Heart left ventricle (tissue), 7 donors: ENCODE data around the genes FRS3, CCND3 and PRPH2.

GRCh38 chr6:41489440-41489906 lies 56.7 kb upstream of the FOXP4 start:
- PRO-cap, 6 experiments = no peak in any of the 6 experiments
- RAMPAGE, long total RNA, 2 experiments = no peak in any of the 2 experiments
- RRBS = no CpG with 5 or more reads among the region's 12 CpGs

DNA sequence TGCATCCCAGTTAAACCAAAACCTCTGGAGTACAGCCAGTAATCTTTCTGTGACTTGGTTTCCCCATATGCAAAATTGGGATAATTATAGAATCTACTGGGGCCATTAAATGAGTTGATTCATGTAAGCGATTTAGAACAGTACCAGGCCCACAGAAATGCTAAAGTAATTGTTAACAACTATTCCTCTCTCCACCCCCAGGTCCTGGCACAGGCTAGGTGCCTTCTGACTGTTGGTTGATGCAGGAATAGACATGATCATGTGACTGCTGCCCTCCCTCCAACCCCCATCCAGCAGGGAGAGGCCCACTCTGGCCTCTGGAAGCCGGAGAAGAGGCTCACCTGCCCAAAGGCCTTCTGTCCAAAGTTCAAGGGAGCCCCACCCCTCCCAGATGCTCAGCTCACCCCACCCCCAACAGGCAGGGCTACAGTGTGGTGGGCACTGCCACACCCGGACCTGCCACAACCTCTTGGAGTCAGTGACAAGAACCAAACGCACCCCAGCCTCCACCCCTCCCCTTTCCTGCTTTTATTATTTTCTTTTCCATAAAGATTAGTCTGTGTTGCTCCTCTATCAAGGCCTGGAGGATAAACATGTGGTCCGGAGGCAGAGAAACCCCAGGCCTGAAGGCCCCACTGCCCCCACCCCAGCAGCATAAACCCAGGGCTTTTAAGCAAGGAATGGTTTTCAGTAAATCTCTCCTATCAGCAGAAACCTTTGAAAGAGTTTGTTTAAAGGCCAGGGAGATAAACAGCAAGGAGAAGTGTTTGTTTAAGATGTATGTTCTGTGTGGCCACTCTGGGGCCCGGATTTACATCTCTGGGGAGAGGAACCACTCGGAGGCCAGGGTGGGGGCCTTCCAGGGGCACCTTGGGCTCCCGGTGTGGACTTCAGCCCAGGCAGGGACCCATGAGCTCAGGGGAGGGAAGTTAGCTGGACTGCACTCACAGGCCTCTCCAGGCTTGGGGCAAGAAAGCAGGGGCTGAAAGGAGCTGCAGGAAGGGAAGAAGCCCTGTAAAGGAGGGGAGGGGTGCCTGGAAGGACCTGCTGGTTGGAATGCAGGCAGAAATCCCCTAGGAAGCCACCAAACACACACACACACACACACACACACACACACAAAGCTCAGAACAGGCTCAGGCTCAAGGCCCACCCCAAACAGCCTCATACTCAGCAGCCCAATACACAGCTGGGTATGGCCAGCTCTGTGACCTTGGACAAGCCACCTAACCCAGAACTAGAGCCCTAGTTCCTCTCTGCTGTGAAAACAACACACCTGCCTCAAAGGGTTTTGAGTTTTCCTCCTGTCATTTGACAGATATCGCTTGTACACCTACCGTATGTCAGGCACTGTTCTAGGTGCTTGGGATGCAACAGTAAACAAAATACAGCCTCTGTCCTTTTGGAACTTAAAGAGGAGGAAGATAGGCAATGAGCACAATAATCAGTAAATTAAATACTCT lies 26.5 kb upstream of the FOXP4 start:
- PRO-cap, 6 experiments = no peak in any of the 6 experiments
- RAMPAGE, long total RNA, 2 experiments = no peak in any of the 2 experiments
- RRBS = 43% methylated on average over 5 of the region's 10 CpGs

DNA sequence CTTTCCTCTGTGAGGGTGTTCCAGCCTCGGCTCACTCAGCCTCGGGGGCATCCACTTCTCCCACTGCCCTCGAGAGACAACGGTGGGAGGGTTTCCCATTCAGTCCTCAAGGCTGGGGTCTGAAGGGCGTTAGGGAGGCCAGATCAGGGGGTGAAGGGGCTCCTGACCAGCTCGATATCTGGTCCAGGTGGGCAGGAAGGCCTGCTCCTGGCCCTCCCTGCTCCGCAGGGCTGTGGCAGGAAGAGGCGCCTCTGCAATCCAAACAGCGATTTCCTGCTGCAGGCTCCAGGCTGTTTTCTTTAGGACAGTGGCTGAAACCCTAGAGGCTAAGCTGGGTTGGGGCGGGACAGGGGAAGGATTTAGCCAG lies 17.5 kb downstream of the MDFI start:
- PRO-cap, 6 experiments = peak in 2 of 6 experiments; most common minus-strand start position 234 of the sequence (in 1)
- RAMPAGE, long total RNA, 2 experiments = no peak in any of the 2 experiments
- RRBS = no CpG with 5 or more reads among the region's 10 CpGs

DNA sequence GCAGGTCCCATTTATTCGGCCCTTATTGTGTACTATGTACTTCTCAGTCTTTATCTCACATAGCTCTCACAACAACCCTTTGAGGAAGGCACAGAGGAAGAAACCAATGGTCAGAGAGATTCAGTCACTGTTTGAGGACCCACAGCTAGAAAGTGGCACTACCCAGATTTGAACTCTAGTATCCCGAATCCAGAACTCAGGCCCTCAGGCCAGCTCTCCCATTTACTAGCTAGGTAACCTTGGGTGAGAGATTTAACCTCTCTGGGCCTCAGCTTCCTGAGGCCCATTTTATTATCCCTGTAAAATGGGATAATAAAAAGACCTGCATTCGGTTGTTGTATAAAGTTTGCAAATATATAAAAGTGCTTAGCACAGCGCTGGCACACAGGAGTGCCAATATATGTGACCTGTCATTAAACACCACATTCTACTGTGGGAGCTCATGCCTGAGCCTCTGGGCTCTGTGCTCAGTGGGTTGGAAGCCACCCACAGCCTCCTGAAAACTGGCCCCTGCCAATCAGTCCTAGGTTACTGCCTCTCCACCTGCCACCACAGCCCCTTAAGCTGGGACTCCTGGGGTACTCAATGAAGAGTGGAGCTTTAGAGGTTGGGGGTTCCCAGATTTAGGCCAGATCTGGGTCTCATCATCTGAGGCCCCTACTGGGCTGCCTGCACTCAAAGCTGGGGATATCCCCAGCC lies 15.6 kb downstream of the TFEB start:
- PRO-cap, 6 experiments = no peak in any of the 6 experiments
- RAMPAGE, long total RNA, 2 experiments = no peak in any of the 2 experiments
- RRBS = no CpG with 5 or more reads among the region's 4 CpGs

DNA sequence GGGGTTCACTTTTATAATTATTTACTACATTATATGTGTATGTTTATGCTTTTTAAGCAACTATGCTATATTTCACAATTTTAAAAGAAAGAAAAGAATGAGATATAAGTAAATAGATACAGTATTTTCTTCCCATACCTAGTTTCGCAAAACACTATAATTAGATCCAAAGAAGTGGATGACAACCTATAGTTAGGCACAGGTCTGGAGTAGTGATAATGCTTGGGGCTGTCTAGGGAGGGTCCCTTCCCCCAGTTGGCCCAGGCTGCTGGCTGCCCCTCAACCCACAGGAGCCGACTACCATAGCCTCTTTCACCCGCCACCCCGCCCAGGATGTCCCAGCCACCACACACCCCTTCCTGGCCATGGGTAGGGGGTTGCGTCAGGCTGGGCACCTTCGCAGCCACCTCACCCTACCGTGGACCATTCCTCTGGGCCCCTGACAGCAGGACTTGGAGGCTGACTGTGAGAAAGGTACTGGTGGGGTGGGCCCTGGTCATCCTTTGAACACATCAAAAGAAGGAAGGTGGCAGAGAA lies 8.6 kb downstream of the TFEB start:
- PRO-cap, 6 experiments = no peak in any of the 6 experiments
- RAMPAGE, long total RNA, 2 experiments = no peak in any of the 2 experiments
- RRBS = no CpG with 5 or more reads among the region's 7 CpGs

- PRO-cap, 6 experiments = peak in 6 of 6 experiments; most common plus-strand start chr6:41780151 (in 6); most common minus-strand start chr6:41779907 (in 4)
- RAMPAGE, long total RNA, 2 experiments = no peak in any of the 2 experiments
- RRBS = 2% methylated on average over 38 of the region's 83 CpGs
These were observed at the start of gene FRS3 for GRCh38 chr6:41779469-41780317. TSS of gene FRS3 (minus strand) at chr6:41779900.

GRCh38 chr6:41936023-41937029 lies 5.3 kb downstream of the CCND3 start:
- PRO-cap, 6 experiments = no peak in any of the 6 experiments
- RAMPAGE, long total RNA, 2 experiments = no peak in any of the 2 experiments
- RRBS = no CpG with 5 or more reads among the region's 11 CpGs

GRCh38 chr6:41940000-41940170 lies 1.7 kb downstream of the CCND3 start:
- PRO-cap, 6 experiments = no peak in any of the 6 experiments
- RAMPAGE, long total RNA, 2 experiments = no peak in any of the 2 experiments
- RRBS = no CpG with 5 or more reads among the region's 1 CpG

DNA sequence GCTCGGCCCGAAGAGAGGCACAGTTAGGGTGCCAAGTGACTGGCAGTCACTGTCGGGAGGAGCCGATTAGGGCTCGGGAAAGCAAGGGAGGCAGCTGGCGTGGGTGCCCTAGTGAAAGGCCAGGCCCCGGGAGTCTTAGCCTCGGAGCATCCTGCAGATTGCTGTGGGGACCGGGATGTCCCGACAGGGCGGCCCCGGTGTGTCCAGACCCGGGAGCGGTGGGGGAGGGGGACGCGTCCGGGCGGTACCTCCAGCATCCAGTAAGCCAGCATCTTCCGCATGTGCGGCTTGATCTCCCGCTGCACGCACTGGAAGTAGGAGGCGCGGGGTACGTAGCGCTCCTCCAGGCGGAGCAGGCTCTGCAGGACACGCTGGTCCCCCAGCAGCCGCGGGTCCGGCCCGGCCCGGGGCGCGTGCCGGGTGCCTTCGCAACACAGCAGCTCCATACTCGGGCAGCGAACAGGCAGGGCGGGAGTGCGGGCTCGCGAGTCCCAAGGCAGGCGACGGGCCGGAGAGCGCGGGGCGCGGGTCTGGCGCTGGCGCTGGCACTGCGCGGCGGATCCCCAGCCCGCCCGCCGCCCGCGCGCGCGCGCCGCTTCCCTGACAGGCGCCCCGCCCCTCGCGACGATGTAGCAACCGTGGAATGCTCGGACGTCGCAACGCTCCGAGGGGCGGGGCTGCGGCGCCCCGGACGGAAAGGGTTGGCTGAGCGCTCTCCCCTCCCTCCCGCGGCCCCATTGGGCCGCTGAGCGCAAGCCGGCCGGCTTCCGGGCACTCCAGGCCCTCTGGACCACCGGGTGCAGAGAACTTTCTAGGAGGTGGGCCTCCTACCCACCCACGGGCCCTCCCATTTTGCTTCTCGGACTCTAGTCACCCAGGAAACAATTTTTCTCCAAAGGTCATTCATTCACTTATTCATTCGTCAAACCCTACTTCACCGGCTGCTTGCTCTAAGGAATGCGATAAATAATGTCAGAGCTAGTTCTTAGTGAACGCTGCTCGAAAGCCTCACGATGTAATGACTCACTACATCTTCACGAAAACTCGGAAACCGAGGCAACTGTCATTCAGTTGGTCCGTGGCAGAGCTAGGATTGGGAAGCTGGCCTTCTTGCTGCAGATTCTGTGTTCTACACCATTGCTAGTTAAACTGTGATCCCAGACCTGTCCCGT lies at the start of gene CCND3:
CCND3 (minus strand) TSS at position 605 of the 1,172 bp plus-strand sequence.
- PRO-cap, 6 experiments = peak in 6 of 6 experiments; most common plus-strand start position 766 of the sequence (in 5); most common minus-strand start position 602 of the sequence (in 4)
- RAMPAGE, long total RNA, 2 experiments = no peak in any of the 2 experiments
- RRBS = under 1% methylated on average over 22 of the region's 103 CpGs

DNA sequence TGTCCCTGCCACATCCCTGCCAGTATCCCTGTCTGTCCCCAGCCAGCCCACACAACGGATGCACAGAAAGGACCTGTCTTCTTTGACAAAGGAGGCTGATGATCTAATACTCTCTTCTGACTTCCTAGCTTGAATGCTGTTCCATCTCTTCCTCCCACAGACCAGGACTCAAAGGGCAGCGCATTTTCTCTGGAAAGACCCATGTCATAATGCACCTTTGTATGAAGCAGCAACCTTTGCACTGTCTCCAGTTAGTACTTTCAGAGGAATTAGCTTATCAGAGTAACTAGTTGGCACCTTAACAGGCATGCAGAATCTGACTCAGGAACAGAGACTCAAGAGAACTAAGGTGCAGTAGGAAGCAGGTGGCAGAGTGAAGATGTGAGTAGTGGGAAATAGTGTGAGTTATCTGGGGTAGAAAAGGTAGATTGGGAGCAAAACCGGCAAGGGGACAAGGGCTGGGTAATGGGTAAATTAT lies 53.2 kb upstream of the TAF8 start:
- PRO-cap, 6 experiments = no peak in any of the 6 experiments
- RAMPAGE, long total RNA, 2 experiments = no peak in any of the 2 experiments
- RRBS = no CpG with 5 or more reads among the region's 3 CpGs

DNA sequence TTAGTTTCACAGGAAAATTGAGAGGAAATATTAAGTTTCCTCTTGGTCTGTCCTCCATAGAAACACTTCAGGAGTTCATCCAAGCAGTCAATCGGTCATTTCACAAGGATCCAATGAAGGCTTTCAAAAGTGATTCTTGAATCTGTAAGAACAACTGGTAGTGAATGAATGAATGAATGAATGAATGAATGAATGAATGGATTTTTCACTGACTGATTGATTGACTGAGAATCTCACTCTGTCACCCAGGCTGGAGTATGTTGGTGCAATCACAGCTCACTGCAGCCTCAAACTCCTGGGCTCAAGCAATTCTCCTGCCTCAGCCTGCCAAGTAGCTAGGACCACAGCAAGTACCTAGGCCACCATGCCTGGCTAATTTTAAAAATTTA lies 39.4 kb upstream of the TAF8 start:
- PRO-cap, 6 experiments = no peak in any of the 6 experiments
- RAMPAGE, long total RNA, 2 experiments = no peak in any of the 2 experiments
- RRBS = no CpG with 5 or more reads among the region's 1 CpG

GRCh38 chr6:42140767-42142060 lies 1.2 kb downstream of the C6orf132 start:
- PRO-cap, 6 experiments = no peak in any of the 6 experiments
- RAMPAGE, long total RNA, 2 experiments = no peak in any of the 2 experiments
- RRBS = no CpG with 5 or more reads among the region's 20 CpGs

- PRO-cap, 6 experiments = no peak in any of the 6 experiments
- RAMPAGE, long total RNA, 2 experiments = no peak in any of the 2 experiments
- RRBS = no CpG with 5 or more reads among the region's 3 CpGs
These were observed 5.3 kb upstream of the GUCA1B start for GRCh38 chr6:42199924-42200558.

DNA sequence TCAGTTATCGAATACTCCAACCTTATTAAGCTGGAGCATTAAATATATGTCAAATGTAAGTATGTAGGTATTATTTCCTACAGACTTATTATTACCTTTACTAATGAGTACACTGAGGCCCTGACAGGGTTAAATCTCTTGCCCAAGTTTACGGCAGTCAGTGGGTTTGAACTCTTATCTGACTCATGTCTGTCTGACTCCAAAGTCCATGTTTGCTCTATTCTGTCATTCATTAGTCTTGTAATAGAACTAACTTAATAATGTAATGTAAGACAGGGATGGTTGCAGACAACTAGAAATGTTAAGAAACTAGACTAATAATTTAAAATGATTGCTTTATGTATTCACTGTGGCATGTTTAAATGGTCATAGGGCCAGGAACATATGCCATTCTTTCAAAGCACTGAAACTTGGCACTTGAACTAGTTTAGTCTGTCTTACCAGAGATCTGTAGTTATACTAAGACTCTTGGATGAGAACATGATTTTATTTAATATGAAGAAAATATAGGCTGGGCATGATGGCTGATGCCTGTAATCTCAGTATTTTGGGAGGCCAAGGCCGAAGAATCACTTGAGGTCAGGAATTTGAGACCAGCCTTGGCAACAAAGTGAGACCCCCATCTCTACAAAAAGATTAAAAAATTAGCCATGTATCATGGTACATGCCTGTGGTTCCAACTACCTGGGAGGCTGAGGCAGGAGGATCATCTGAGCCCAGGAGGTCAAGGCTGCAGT lies 9.7 kb upstream of the GUCA1B start:
- PRO-cap, 6 experiments = no peak in any of the 6 experiments
- RAMPAGE, long total RNA, 2 experiments = no peak in any of the 2 experiments
- RRBS = no CpG with 5 or more reads among the region's 3 CpGs

GRCh38 chr6:42251906-42252273 lies 34.2 kb upstream of the MRPS10 start:
- PRO-cap, 6 experiments = peak in 1 of 6 experiments; most common plus-strand start chr6:42252040 (in 1)
- RAMPAGE, long total RNA, 2 experiments = no peak in any of the 2 experiments
- RRBS = no CpG with 5 or more reads among the region's 5 CpGs

DNA sequence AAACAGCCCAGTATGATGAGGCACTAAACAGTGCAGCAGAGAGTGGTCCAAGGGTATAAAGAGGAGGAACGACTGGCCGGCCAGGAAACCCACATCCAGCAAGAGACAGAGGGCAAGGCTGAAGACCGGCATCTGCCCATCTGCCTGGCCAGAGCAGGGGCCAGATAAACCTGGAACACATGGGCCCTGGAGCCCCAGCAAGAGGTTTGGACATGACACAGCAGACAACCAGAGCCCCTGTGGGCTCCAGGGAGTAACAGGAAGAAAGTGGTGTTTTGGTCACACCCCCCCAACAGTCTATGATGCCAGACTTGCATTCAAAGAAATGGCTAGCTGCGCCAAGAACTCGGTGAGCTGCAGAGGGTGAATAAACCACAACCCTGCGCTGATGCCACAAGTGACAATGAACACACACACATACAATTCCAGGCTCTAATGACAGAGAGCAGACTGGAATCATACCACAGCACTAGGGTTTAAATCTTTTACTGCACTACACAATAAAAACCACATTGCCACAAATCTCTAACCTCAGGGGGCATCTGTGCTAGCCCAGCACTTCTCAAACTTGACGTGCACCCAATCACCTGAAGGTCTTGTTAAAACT lies 34.1 kb downstream of the TRERF1 start:
- PRO-cap, 6 experiments = no peak in any of the 6 experiments
- RAMPAGE, long total RNA, 2 experiments = no peak in any of the 2 experiments
- RRBS = no CpG with 5 or more reads among the region's 7 CpGs

- PRO-cap, 6 experiments = no peak in any of the 6 experiments
- RAMPAGE, long total RNA, 2 experiments = no peak in any of the 2 experiments
- RRBS = no CpG with 5 or more reads among the region's 10 CpGs
These were observed 10.8 kb downstream of the TRERF1 start for GRCh38 chr6:42440726-42441456.

DNA sequence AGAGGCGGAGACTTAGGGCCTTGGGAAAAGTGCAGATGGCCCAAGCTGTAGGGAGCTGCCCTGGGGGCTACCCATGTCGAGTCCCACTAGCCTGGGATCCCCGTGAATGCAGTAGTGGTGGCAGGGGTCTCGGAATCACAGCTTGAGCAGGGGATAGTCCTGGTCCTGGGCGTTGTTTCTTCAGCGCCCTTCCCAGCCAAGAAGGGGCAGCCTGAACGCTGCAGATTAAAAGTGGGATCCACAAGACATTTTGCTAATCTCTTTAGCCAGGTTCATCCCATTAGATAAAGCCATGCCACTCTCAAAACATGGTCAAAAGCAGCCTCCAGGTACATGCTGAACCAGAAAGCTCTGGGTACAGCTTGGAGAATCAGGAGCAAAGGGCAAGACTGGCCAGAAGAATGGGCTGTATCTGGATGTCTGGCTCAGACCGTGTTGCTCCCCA lies at the start of gene PRPH2:
PRPH2 (minus strand) TSS at position 198 of the 445 bp plus-strand sequence.
- PRO-cap, 6 experiments = no peak in any of the 6 experiments
- RAMPAGE, long total RNA, 2 experiments = no peak in any of the 2 experiments
- RRBS = no CpG with 5 or more reads among the region's 8 CpGs

DNA sequence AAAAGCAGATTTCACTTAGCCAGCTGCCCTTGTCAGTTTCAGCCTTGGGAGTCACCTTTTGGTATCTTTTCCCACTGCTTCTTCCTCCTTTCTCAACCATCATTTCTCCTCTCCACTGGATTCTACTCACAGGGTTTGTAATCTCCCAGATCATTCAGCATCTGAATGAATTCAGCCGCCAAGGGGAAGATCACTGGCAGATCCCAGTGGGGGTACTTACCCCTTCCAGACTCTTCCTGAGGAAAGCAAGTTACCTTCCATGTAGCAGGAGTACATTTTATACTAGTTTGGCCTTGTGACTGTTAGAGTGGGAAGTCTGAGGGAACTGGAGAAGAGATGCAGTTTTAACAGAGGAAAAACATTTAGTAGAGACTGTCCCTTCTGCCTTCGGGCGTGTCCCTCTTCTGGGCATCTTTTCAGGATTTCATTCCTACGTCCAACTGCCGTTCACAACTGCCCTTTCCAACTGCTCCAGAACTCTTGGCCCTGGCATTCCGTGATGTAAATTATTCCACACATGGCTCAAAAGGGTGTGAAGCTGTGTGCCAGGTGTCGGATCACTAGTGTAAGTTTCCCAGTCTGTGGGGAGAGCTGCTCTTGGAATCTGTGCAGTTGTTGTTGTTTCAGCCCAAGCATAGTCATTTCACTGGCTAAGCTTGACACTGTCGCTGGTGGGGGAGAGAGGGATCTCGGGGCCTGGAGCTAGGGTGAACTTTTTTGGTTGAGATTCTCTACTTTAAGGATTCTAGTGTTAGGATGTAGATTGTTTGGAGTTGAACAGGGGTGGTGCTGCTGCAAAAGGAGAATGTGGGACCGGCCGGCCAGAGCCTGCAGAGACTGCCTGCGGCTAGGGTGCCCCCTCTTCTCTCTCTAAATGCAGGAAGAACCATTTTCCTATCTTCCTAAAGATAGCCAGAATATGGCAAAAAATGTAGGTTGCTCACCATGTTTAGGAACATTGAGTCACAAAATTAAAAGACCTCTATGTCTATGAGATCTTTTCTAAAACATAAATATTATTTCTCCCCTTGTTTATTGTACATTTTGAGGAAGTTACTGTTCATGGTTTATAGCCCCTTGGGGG lies 39.1 kb downstream of the BICRAL start:
- PRO-cap, 6 experiments = peak in 1 of 6 experiments; most common plus-strand start position 427 of the sequence (in 1); most common minus-strand start position 327 of the sequence (in 1)
- RAMPAGE, long total RNA, 2 experiments = no peak in any of the 2 experiments
- RRBS = no CpG with 5 or more reads among the region's 12 CpGs

DNA sequence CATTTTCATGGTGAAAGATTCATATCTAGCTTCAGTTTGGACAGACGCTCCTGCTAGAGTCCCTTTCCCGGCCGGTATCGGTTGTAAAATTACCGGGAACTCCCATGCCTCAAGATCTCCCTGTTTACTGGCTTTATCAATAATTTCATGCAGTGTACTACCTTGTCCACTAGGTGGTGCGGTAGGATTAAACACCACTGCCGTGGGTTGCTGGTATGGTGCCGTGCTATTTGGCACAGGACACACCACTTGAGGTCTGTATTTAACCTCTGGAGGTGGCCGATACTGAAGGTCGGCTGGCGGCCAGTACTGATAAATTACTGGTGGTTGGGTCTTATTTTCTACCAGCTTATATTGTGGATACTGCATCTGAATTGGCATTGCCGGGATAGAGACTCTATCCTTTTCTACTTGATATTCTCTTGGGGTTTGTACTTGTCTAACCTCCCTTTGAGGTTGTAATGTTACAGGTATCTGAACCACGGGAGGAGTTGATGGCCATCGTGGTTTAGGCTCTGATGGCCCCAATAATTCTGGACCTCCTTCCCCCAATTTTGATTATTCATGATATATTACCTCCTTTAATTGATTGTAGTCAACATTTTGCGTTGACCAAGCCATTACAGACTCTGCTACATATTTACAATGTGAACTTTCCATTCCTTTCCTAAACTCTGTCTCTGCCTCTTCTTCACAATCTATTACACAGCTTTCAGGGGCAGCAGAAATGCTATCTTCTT lies 11.0 kb upstream of the C6orf226 start:
- PRO-cap, 6 experiments = no peak in any of the 6 experiments
- RAMPAGE, long total RNA, 2 experiments = no peak in any of the 2 experiments
- RRBS = no CpG with 5 or more reads among the region's 15 CpGs